Airway epithelial cell (primary cell): ENCODE measurements around the gene JAZF1.

DNA sequence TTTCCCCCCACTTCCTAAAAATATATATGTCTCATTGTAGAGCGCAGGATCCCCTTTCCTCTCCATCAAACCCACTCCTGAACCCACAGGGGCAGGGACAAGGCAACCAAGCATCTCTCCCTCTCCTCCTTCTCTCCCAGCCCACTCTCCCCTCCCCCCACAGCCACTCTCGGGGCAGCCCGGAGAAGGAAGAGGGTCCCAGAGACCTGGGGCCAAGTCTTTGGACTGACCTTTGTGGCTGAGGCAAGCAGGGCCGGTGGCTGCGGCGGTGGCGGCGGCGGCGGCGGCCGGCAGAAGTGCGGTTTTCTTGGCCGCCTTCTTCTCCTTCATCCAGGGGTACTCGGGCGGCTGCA, 627 bp downstream of the HOXA2 start:
- RAMPAGE, long total RNA, result no peak

DNA sequence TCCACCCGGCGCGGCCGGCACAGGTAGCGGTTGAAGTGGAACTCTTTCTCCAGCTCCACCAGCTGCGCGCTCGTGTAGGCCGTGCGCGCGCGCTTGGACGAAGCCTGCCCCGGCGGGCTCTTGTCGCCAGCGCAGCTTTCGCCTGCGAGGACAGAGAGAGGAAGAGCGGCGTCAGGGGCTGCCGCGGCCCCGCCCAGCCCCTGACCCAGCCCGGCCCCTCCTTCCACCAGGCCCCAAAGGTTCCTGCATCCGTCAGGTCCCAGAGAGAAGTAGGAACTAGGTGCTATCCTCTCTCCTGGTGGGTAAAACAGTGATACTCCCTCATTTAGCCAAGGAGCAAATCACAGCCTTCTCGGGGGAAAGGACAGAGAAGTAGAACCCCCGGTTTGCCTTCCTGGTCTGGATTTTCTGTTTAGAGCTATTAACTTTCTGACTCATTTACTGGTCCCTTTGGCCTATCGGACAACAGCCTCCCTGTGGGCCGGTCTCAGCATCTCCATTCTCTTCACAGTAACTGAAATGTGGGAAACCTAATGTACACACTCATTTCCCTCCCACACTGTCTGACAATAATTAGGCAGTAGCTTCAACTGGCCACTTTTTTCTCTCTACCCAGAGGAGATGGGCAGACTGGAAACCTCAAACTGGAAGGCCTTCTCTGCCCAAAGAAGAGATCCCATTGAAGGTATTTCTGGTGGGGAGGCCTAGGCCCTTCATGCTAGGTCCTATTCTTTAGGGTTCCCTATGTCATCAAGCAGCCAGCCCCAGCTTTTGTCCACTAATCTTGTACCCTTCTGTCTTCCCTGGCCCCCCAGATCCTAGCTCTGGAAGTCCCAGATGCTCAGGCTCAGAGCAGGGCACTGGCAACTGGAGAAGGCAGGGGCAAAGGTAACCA, 6.3 kb upstream of the HOXA2 start:
- RAMPAGE, long total RNA, result no peak

- RAMPAGE, long total RNA, result no peak
These were observed 6.8 kb downstream of the HOXA4 start for GRCh38 chr7:27123469-27124530.

- RAMPAGE, long total RNA, result no peak
These were observed 1.4 kb upstream of the HOXA5 start for GRCh38 chr7:27144697-27145531.

- RAMPAGE, long total RNA, result no peak
These were observed 1.6 kb downstream of the HOXA3 start for GRCh38 chr7:27150422-27151451.

- RAMPAGE, long total RNA, result no peak
These were observed 1.5 kb upstream of the HOXA3 start for GRCh38 chr7:27153712-27154542.

GRCh38 chr7:27157366-27158504, 1.3 kb upstream of the HOXA7 start:
- RAMPAGE, long total RNA, result no peak

DNA sequence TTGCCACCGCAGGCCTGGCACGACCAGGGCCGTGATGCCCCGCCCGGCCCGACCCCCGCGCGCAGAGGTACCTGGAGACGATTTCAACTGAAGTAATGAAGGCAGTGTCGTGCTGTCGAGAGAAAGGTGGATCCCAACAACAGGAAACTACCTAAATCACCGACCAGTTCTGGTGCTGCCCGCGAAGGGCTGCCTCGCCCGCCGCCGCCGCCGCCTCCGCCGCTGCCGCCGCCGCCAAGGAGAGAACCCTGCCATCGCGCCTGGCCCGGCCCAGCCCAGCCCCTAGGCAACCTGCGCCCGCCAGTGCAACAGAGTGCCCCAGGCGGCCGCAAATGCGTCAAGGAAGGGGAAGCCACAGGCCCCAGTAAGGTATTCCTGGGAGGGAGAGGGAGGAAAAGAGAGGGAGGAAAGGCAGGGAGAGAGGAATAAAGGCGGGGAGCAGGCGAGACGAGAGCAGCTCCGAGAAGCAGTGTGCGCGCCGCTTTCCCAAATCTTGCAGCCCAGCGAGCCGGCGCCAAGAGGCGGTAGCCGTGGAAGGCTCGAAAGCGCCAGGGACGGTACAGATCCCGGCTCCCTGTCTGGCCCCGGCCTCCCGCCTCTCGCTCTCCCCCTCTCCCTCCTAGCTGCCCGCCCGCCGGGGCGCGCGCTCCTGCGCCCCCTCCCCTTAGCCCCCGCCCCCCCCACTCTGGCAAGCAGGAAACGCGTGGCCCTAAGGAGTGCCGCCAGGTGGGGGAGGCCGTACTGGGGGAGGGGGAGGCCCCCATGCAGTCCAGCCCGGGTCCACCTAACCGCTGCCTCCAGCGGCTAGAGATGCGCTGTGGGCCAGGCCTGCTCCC, 4.3 kb upstream of the HOXA9 start:
- RAMPAGE, long total RNA, result no peak

GRCh38 chr7:27170232-27170750, 3.8 kb downstream of the HOXA10 start:
- RAMPAGE, long total RNA, result no peak

DNA sequence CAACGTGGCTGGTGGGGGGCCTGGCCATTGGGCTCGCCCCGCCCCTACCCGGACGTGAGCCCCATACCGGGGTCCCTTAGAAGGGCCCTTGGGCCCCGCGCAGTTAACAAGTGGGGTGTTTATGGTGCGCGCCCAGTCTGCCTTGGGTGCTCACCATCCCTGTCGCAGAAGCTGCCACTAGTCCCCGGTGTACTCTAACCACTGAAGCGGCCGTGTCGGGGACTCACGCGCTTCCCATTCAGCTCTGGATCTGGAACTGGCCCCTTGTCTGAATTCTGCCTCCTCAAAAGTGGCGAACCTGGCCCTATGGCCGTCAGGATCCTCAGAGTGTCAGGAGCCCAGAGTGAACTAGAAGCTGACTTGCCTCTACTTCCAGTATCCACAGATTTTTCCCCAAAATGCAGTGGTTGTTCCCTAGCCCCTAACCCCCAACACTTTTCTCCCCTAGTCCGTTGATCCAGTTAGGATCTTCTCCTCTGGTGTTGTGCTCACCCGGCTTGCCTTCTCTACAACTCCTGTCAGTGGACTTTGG, 494 bp upstream of the HOXA10 start:
- RAMPAGE, long total RNA, result no peak

- RAMPAGE, long total RNA, result no peak
These were observed 391 bp downstream of the EVX1 start for GRCh38 chr7:27242914-27243472.

- RAMPAGE, long total RNA, result no peak
These were observed 1.8 kb downstream of the EVX1 start for GRCh38 chr7:27244292-27244887.

GRCh38 chr7:27420647-27421157, 178.1 kb downstream of the EVX1 start:
- RAMPAGE, long total RNA, result no peak

DNA sequence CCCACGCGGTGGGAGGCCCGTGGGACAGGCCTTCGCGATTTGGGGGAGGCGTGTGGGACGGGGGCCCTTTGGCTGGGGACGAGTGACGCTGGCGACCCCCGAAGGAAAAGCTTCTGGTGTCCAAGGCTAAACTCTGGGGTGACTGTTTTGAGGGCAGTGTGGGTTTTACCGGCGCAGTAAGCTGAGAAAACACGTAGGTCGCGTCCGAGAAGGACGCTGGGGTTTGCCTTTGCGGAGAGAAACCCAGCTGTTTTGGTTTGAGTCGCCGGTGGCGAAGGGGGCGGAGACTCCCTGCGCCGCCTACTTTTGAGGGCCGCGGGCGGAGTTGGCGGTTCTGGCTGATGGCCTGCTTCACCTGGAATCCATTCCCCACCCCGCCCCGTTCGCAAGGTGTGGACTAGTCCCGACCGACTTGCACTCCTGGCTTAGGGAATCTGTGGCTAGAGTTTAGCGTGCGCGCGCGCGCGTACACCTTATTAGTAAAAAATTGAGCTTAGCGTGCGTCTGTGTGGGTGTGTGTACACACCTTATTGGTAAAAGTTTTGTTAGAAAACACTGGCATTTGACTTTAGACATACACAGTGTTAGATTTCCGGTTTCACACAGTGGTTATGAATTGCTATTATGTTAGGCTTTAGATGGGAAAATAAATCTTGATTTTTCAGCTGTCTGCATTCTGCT, 694 bp downstream of the TAX1BP1 start:
- RAMPAGE, long total RNA, result no peak

DNA sequence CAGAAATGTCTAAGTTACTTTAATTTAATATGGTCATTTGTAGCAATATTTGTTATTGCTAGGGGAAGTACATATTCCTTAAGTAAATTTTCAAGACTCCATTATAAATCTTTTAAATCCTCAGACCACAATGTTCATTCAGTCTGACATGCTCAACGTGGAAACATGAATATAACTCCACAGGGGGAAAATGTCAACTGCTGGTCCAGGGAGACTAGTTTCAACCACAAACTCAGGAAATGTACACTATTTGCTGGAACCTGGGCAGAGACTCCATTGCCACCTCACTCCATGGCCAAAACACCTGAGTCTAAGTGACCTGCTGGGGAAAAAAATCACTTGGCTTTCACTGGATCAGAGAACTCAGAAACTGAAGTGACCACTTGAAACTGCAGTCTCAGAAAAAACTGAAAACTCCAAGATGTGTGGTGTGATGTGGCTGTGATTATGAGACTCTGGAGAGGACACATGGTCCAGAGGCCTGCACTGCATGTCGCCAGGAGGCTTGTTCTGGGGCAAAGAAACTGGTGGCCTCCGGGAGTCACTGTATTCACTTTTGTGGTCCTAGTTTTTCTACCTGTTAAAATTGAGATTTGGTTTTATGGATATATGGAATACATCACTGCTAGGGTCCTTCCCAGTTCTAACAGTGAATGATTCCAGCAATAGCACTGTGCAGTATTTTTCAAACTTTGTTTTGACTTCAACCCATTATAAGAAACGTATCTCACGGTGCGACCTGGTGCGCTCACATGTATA, 161.4 kb downstream of the TAX1BP1 start:
- RAMPAGE, long total RNA, result no peak

DNA sequence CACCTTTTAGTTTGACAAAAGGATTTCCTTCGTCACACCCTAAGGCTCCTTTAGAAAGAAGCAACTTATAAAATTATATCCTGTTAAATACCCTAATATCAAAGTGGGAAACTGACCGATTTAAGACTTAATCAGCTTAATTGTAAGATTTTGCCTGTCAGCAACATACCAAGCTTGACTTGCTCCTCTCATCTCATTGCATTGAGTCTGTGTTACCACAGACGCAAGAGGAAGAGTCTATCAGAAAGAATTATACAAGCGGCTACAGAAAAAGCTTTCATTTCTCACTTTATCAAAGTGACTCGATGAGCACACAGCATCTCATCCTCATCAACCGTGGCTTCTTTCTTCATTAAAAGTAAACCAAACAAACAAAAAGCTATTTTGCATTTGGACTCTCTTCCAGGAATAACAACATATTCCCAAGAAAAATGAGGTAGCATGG, 75.0 kb downstream of the JAZF1 start:
- RAMPAGE, long total RNA, result no peak

GRCh38 chr7:28106300-28106673, 74.3 kb downstream of the JAZF1 start:
- RAMPAGE, long total RNA, result no peak

DNA sequence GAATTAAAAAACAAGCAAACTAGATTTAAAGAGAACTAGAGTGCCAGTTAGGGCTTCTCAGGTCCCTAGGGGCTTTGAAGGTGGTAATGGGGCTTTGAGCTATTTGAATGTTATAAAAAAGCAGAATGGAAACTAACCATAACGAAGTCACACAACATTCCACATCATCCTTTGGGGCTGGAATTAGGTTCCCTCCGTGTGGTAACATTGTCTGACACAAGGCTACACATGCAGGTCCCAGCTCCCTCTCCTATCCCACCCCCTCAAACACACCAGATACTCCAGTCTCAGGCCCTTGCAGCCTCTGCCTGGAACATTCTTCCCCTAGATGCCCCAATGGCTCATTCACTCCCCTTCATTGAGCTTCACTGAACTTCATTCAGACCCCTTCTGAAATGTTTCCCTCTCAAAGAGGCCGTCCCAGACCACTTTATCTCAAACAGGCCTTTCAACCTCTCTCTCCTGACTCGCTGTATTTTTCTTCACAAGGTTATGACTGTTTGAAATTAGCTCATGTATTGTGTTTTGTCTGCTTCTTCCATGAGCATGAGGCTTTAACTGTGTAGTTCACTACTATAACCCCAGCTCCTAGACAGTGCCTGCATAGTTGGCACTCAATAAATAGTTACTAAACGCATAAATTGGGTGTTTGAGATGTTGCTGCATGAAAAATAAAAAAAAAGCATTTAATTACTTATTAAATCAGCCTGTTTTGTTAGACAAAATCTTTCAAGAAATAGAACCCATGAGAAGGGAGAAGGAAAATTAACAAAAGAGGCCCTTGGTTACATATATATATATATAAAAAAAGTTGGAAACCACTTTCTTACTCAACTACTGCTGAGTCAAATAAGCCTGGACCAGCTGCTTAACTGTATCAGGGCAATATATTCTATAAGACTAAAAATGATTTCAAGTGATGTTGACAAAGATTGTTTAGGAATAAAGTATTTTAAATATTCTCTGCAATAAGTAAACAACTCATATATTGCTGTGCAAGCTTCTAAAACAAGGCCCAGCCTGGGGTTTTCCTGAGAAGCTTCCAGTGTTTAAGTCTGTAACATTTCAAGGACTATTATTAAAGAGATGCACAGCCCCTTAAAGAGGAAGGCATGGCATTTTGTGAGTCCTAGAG, 14.9 kb downstream of the JAZF1 start:
- RAMPAGE, long total RNA, result no peak

DNA sequence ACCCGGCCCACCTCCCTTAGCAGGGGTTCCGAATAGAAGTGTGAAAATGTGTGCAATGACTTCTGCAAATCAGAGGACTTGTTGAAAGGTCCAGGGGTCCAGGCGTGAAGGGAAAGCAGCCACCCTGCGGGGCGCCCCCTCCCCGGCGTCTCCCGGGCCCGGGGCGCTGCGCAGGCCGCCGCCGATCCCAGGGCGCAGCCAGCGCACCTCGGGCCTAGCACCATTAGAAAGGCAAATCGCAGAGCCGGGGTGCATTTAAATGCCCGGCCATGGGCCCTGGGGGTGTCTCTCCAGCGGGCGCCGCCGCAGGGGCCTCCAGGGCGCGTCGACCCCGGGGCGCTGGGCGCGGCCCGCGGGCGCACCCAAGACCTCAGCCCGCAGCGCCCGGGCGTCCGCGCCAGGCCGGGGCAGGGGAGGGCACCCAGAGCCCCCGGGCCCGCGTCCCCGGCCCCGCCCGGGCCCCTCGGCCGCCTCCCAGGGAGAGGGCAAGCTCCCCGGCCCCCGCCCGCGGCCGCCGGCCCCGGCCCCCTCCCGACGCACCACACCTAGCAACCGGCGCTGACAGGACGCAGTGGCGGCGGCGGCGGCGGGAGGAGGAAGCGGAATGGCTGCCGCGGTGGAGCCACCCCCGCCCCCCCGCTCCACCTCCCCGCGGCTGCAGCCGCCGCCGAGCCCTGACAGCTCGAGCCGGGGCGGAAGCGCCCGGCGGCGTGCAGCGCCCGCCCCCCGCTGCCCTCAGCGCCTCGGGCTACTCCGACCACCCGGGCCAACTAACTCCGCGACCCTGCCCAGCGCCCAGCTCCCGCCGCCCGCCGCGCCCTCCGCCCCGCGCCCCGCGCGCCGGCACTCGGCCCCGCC, 1.1 kb downstream of the JAZF1 start:
- RAMPAGE, long total RNA, result no peak

DNA sequence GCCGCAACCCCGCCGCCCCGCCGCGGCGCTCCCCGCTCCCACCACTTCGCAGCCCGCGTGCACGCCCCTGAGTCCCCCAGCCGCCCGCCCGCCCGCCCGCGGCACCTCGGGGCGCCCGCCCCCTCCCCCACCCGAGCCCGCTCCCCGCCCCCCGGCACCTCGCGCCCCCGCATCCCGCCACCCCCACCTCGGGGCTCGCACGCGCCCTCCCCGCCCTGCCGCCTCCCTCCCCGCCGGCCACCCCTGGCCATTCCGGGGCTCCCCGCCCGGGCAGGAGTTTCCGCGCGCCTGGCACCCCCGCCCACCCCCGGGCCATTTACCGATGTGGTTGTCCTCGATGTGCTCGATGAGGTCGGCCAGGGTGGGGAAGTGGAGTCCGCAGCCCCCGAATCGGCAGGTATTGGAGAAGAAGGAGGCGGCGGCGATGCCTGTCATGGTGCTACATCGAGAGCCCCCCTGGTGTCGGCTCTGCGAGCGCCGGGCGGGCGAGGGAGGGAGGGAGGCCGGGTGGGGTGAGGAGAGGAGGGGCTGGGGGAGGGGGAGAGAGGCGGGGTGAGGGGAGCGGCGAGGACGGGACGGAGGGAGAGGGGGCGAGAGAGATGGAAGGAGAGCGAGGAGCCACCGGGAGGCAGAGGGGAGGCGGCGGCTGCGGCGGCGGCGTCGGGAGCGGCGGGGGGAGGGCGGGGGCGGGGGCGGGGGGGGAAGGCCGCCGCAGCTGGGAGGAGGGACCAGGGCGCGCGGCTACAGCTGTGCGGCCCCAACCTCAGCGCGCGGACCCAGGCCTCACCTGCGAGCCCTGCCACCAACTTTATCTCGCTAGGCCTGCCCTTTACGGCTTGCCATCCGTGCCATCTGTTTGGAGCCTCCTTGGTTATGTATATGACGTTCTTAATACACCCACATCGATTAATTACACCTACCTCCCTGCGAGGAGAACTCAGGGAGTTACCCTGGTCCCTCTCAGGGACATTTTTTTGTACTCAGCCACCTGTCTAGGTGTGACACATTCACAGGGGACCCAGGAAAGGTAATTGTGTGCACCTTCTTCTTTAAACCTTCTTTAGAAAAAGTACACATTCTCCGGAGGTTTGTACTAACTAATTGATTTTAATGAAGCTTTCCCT, at the start of gene JAZF1:
JAZF1 (minus strand) TSS at position 653 of the 1,124 bp plus-strand sequence.
- RAMPAGE, long total RNA, result no peak